Gallbladder (tissue), 1 donor: ENCODE measurements around the genes CNTN6, TRNT1 and LRRN1.

- PRO-cap, result no peak
Measured at GRCh38 chr3:297459-297985, 101.0 kb downstream of the CHL1 start.

DNA sequence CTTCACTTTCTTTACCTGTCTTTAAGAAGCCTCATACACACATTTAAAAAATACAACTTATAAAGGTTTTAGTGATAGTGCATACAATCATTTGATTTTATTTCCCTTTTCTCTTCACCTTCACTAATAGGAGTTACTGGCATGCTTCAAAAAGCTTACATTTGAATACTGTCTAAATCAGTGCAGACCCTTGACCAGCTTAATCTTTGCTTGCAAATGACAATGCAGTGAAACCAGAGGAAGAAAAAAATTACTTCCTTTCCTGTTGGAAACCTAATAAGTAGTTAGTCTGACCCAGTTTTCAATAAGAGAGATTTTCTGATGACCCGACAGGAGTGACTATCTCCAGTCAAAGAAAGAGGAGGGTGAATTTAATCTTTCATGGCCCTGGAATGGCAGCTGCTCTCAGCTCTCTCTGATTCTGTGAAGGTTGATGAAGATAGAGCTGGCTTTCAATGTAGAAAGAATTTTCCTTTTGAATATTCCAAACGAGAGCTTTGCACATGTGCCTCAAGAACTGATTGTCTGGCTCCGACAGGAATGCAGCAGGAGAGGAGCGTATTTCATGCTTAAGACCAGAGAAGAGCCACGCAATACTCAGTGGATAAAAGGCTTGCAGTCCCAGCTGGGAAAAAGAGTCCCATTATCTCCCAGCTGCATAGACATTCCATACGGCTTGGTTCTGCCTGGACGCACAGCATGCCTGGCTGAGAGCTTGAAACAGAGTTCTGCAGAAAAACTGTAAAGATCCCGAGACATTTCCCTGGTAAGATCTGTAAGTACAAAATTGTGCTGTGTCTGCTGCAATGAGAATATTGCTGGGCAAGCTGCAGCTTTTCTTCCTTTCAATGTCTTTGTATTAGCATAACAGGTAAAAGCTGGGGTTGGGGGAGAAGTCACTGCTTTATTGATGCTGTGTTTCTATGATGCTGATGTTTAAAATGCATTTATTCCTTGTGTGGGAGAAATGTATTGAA is at the start of gene CNTN6:
TSS of gene CNTN6 (plus strand) at position 670 of the 977 bp plus-strand sequence.
- PRO-cap, result no peak

DNA sequence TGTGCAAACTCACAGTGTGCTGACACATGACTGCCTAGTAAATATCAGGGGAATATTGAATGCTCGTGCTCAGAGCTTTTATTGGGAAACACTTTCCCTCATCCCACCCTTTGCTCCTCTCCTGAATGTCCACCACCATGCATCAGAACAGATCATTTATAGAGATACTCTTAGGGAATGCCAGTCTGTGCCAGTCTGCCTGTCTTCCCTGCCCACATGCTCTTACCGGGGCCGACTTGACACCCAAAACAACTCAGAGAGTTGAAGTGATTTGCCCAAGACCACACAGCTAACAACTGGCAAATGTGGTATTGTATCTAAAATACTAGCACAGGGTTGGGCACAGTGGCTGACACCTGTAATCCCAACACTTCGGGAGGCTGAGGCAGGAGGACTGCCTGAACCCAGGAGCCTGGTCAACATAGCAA is 262.5 kb downstream of the IL5RA start:
- PRO-cap, result no peak

DNA sequence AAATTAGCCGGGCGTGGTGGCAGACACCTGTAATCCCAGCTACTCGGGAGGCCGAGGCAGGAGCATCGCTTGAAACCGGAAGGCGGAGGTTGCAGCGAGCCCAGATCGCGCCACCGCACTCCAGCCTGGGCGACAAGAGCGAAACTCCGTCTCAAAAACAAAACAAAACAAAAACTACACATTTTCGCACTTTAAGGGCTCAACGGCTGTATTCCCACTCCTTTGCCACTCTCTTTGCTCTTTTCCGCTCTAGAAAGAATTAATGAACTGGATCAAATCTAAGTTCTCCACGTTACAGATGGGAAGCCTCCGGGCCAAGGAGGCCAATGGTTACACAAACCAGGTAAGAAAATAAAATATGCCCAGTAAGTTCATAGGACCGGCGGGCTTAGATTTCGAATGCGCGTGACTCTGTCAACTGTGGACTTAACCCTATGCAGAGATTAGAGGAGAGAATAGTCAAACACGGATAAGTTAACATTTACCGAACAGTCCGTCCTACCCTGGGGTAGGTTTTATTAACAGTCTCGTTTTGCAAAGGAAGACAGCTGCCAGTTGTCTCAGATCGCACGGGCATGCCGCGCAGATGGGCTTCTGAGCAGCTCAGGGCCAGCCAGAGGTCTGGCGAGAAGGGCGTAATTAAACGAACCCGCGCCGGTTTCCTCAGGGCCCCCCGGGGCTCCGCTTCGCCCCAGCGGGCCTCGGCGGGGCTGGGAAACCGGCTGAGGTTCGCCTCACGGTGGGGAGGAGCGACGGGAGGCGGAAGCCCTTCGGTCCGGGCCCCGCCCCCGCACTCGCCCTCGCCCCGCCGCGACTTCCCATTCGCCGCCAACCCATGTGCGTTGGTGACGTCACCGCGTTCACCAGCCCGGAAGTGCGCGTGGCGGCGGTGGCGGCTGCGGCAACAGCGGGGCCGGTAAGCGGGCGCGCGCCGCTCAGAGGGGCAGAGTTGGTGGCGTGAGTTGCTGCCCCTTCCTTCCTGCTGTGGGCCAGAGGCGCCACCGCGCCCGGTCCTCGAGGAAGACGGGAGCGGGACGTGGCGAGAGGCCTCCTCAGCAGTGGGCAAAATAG is at the start of gene TRNT1:
TSS of gene TRNT1 (plus strand) at position 866 of the 1,071 bp plus-strand sequence.
- PRO-cap, result bidirectional peak, plus-strand start at position 866 of the sequence, minus-strand start at position 712 of the sequence

DNA sequence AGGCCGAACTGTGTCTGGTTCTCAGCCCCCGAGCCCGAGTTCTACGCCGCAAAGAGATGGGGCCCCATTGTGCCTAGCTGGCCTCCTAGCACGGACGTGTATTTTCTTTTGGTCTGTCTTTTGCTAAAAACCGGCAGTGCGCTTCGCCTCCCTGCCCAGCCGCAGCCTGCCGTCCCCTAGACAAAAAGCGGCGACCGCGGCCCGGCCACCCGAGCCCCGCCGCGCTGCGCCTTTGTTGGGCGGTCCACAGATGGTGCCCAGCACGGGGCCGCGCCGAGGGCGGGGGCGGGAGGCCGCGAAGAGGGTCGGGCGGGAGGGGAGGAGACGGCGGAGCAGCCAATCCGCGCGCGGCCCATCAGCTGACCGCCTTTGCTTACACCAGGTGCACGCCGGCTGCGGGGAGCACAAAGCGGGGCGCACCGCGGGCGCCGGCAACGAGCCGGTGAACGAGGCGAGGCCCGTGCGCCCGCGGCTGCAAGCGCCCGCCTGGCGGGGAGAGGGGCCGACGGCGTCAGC is at the start of gene LRRN1:
TSS of gene LRRN1 (plus strand) at position 401 of the 516 bp plus-strand sequence.
- PRO-cap, result bidirectional peak, plus-strand start at position 434 of the sequence, minus-strand start at position 234 of the sequence

DNA sequence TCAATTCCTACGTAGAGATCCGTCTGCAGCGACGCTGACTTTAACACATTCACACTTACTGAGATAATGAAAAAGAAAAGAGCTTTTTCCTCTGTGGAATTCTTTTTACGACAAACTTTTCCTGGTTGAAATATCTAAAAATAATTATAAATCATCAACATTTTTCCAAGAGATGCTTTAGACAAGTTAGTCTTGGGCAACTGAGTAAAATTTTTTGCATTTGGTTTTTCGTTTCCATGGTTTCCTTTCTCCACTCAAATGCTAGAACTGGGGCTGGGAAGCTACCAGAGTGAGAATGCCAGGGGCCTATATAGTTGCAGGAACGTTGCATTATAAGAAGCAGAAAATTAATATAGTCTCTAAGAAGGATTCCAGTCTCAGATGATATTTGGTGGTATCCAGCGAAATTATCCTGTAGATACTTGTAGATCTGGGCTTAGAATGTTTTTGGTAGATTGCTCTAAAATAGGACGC is 8.2 kb upstream of the SETMAR start:
- PRO-cap, result no peak

DNA sequence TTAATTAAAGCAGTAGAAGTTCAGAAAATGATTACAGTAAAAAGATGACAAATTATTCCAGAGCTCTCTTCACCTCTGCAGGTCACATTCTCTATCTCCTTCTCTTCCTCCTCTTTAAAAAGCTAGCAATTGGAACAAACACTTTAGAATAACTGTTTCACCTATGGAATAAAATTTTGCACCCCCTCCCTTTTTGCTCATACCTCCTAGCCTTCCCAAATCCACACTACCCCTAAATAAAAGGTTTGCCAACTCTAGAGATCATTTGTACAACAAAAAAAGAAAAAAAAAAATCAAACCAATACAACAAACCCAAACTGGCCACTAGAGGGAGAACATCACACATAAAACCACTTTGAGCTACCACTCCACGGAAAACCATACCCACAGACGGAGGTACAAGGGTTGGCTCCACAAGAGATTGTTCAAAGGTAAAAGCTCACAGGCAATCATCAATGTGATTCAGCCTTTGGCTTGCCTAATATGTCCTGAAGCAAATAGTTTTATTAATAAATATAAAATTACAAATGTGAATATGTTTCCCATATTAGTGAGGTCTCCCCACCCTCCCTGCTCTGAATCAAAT is 47.6 kb downstream of the SETMAR start:
- PRO-cap, result unidirectional peak, plus-strand start at position 366 of the sequence

- PRO-cap, result no peak
Measured at GRCh38 chr3:4495375-4495583, 2.1 kb downstream of the ITPR1 start.

DNA sequence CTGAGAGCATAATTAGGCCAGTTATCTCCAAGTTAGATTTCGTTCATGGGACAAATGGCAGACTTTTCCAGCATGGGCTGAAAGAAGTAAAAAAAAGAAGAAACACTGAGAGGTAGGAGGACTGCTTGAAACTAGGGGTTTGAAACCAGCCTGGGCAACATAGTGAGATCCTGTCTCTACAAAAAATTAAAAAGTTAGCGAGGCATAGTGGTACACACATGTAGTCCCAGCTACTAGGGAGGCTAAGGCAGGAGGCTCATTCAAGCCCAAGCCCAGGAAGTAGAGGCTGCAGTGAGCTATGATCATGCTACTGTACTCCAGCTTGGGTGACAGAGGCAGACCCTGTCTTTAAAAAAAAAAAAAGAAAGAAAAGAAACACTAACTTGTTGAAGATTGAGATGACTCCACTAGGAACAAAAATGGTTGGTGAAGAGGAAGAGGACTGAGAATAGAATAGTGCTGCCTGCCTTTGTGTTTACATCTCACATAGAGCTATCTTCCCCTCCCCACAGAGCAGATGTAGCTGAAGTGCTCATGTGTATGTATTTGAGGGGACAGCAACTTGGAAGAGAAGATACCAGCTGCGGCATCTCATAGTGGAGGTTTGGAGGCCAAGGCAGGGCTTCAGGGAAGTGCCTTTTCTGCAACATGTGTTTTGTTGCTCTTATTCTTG is 57.5 kb downstream of the ITPR1 start:
- PRO-cap, result no peak

GRCh38 chr3:4741202-4742131 is 237.8 kb upstream of the BHLHE40 start:
- PRO-cap, result bidirectional peak, plus-strand start at chr3:4741908, minus-strand start at chr3:4741768

DNA sequence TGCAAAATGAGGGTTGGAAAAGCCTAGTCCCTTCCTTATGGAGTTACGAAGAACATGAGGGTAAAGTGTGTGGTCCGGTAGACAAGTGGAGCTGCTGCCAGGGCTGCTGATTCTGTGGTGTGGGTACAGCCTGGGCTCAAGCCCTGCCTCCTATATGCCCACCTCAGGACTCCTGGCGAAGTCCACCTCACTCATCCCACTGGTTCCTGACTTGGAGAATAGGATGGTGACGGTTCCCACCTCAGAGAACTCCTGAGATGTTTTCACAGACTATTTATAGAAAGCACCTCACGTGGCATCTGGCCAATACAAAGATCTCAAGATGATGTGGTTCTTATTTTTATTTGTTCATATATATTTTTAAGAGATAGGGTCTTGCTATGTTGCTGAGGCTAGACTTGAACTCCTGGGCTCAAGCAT is 236.9 kb upstream of the BHLHE40 start:
- PRO-cap, result no peak

DNA sequence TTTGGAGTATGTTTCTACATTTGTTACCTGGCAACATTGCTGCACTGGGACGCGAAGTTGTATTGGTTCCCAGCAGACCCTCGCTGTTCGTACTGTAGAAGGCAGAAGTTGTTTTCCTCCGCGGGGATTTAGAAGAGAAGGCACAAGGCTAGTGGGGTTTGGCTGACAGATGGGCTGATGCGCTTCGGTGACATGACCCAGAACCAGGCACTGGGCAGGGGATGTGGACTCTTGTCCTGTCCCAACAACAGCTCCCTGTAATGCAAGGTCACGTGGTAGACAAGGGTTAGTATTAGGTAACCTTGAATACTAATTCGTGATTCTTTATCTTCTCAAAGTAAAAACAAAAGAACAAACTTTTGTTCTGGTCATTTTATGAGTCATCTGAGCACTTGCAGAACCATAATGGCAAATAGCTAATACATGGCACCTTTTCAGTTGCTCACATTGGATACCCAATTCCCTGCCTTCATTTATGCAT is 230.4 kb upstream of the BHLHE40 start:
- PRO-cap, result no peak

DNA sequence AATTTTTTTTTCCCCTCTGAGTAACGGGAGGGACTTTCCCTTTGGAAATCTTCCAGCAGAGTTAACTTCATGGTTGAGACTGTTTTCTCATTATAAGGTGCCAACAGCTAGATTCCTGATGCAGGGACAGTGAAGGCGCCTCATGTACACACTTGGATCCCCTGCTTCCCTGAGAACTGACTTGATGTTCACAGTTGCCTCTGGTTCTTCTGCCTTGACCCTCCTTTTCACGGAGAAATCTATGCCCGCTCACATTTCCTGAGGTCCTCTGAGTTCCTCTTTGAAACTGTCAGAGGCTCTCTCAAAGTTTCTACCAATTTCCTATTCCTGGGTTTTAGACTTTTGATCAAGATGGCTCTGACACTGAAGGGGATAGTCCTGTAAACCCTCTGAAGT is 227.5 kb upstream of the BHLHE40 start:
- PRO-cap, result bidirectional peak, plus-strand start at position 95 of the sequence, minus-strand start outside the sequence

- PRO-cap, result bidirectional peak, plus-strand start at chr3:4826941, minus-strand start at chr3:4826940
Measured at GRCh38 chr3:4826825-4827670, 152.2 kb upstream of the BHLHE40 start.

DNA sequence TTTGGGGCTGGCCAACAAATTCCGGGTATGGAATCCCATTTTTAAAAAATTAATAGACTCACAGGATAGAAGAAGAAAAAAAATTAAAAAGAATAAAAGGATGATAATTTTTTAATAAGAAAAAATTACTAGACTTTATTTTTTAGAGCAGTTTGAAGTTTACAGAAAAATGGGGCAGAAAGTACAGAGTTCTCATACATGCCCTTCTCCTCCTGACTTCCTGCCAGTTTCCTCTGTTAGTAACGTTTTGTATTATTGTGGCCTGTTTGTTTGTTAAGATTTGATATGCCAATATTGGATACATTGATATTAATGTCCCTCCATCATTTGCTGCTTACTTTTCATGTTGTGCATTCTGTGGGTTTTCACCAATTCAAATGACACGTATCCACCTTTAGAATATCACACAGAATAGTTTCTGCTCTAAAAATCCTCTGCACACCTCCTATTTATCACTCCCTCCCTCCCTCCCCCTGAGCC is 149.8 kb upstream of the BHLHE40 start:
- PRO-cap, result no peak

DNA sequence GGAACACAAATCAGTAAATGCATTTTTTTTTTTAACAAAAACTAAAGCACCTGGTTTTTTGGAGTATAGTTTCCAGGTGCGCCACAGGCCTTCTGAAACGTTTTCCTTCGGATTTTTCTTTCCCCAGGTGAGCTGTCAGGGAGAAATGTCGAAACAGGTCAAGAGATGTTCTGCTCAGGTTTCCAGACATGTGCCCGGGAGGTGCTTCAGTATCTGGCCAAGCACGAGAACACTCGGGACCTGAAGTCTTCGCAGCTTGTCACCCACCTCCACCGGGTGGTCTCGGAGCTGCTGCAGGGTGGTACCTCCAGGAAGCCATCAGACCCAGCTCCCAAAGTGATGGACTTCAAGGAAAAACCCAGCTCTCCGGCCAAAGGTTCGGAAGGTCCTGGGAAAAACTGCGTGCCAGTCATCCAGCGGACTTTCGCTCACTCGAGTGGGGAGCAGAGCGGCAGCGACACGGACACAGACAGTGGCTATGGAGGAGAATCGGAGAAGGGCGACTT is 3.5 kb downstream of the BHLHE40 start:
- PRO-cap, result no peak

DNA sequence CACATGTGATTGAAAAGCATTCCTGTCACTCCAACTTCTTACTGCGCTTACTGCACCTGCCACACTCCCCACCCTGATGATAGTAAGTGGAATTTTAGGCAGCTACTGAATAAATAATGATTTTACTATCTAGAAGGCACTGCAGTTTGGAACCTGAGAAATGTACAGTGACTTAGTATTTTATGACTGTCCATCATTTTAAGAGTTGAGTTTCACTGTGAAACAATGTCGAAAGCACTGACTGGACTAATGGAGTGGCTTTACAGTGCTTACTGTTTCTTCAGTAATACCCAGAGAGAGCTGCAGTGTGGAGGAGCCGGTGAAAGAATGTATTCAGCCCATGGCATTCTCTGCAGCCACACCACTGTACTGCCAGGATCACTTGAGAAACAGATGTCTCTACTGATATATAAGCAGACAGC is 16.5 kb downstream of the ARL8B start:
- PRO-cap, result no peak

DNA sequence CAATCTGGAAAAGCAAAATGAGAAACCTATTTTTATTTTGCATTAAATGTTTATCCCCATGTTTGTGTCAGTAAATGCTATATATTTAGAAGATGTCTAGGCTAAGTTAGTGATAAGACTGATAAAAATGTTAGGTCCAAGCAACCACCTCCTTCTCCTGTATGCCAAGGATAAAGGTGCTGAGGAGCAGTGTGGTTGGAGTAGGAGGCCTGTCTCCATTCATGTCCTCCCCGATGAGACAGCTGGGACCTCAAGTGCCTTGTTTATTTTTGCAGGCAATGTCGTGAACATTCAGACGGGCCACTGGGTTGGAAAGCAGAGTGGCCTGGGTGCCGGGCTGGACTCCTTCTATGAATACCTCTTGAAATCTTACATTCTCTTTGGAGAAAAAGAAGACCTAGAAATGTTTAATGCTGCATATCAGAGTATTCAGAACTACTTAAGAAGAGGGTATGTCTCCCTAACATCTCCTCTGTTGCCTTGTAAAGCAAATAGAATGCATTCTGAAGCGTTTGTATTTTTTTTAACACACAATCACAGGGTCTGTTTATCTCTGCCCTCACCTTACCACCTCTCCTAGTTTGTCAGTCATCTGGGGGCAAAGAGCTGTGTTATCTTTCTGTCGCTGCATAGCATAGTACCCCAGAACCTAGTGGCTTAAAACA is 17.4 kb downstream of the EDEM1 start:
- PRO-cap, result no peak

DNA sequence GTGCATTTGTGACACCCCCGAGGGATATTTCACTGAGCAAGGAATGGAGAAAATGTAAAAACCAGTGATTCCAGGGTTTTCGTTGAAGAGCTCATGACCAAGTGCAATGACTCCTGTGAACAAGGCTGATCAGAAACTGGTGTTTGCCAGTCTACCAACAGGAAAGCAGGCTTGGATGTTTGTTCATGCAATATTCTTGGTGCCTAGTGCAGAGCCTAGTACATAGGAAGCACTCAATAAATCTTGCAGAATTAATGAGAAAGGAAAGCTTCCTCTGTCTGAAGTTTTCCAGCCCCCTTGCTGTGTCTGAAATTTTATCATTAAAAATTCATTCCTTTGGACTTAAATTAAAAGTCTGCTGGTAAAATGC is 64.6 kb upstream of the LMCD1 start:
- PRO-cap, result no peak

GRCh38 chr3:8444223-8444887 is 57.3 kb upstream of the LMCD1 start:
- PRO-cap, result bidirectional peak, plus-strand start at chr3:8444692, minus-strand start at chr3:8444416